Peyer's patch (tissue), 4 donors: ENCODE measurements around a stretch of chr2.

DNA sequence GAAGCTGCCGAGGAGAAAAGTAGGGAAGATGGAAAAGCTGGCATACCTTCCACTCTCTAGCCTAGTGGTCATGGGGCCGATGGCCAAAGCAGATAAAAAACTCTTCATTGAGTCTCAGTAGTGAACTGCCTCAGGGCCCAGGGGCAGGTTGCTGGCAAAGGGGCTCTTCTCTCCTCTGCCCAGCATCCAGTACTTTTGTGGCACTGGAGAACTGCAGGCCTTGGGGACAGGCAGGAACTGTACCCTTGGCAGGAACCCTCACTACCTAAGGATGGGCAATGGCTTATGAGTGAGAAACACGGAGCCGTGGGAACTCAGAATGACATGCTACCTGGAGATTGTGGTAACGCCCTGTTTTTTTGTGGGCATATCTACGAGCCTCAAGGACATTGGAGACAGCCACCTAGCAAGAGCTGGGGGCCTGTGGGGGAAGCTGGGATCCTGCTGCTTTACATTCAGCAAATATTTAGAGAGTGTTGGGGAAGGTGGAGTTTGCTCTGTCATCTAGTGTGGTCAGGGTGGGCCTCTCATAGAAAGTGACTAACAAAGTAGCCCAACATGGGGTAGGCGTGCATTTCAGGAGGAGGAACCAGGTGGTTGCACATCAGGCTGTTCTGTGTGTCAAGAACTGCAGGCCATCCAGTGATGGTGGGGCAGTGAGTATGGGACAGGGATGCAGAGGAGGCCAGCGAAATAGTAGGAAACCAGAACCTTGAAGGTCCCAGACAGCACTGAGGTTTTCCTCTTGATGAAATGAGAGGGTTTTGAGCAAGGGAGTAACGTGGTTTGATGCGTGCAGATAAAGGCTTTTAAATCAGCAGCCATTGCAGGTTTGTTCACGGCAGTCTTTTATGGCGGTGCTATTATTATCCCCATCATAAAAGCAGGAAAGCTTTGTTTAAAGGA is 22.8 kb upstream of the ITGB6 start:
- PRO-cap = no peak
- RAMPAGE, long total RNA, 4 experiments = no peak in any of the 4 experiments

DNA sequence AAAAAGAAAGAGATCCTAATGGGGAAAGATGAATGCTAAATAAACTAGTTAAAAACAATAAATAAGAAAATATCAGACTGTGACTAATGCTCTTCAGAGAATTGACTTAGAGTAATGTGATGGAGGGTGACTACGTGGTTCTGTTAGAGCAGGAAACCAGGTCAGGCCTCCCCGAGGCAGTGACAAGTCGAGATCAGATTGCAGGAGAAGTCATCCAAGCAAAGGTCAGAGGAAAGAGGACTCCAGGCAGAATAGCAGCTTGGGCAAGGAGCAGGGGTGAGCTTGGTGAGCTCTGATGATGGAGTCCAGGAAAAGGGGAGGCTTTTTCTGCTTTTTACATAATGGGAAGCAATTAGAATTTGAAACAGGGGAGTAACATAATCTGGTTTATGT is 27.2 kb upstream of the ITGB6 start:
- PRO-cap = unidirectional peak, plus-strand start at position 228 of the sequence
- RAMPAGE, long total RNA, 4 experiments = no peak in any of the 4 experiments

GRCh38 chr2:160253706-160253999 is 53.6 kb upstream of the ITGB6 start:
- PRO-cap = no peak
- RAMPAGE, long total RNA, 4 experiments = no peak in any of the 4 experiments

DNA sequence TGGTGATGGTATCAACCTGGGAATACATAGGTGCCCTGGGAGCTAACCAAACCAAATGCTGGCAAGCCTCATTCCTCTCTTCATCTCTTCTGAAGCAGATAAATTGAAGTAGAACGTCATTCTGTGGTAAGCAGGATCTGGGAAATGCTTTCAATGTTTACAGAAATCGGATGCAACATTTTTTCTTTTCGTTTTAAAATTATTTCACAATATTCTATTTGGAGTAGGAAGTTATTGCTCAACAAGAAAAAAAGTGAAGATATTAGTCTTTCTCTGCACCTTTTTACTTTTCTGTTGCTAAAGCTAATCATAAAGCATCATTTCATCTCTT is 114.2 kb downstream of the RBMS1 start:
- PRO-cap = unidirectional peak, minus-strand start at position 88 of the sequence
- RAMPAGE, long total RNA, 4 experiments = no peak in any of the 4 experiments

- PRO-cap = no peak
- RAMPAGE, long total RNA, 4 experiments = no peak in any of the 4 experiments
Measured at GRCh38 chr2:160510534-160511006, 17.0 kb upstream of the RBMS1 start.

DNA sequence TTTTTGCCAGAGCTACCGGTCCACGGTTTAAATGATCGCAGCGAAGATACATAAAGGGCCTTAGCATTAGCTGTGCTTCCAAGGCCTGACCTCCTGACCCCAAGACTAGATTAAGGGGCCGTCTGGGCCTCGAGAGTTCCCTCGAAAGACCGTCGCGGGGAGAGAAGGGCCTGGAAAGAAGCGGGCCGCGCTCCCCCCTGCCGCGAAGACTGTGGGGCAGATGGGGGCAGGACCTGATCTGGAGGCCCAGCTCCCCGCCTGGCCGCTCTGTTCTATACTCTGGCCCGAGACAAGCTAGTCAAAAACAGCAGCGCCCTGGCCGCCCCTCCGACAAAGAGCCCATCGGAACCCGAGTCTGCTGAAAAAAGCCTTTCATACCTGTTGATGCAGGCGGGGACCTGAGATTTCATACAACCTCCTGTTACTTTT is 68.7 kb upstream of the PSMD14 start:
- PRO-cap = no peak
- RAMPAGE, long total RNA, 4 experiments = no peak in any of the 4 experiments

DNA sequence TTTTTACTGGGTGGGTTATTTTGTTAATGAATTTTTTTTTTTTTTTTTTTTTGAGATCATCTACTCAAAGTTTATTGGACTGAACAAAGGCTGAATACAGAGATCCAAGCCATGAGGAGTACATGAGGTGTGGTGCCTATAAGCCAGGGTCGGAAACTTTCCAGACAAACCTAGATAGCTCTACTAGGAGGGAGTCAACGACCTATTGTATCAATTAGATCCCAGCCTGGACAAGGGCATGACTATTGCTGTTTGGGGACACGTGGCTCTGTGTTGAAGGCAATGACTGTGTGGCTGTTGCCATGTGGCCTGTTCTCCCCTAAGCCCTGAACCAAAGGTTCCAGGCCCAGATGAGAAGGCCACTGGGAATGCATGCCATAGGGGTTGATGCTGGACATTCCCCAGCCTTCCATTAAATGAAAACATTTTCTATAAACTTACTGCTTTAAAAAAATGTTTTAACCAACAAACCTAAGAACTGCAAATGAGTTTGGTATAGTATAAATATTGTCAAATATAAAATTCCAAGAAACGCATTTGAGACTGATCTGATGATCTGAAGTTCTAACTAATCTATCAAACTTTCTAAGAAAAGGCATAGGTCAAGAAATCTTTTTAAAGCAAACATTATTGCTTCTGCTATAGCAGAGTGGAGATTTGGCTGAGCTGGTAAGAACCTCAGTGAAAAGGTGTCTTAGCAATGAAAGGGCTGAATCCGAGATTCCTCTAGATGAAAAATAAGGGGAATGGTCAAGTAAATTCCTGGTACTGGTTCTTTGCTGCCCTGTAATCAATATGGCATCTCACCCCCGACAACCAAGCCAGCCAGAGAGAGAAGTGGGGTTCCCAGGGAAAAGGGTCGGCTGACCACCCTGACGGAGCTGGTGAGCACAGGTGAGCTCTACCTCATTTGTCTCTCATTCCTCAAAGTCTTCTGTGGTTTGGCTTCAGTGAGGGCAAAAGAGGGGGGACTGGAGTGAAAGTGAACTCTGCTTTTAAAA is 31.5 kb downstream of the PSMD14 start:
- PRO-cap = no peak
- RAMPAGE, long total RNA, 4 experiments = no peak in any of the 4 experiments

- PRO-cap = unidirectional peak, plus-strand start at chr2:162014026
- RAMPAGE, long total RNA, 4 experiments = no peak in any of the 4 experiments
Measured at GRCh38 chr2:162013415-162014133, 60.4 kb downstream of the DPP4 start.

GRCh38 chr2:163681549-163682179 is 54.1 kb downstream of the FIGN start:
- PRO-cap = no peak
- RAMPAGE, long total RNA, 4 experiments = no peak in any of the 4 experiments

- PRO-cap = no peak
- RAMPAGE, long total RNA, 4 experiments = no peak in any of the 4 experiments
Measured at GRCh38 chr2:163727922-163728139, 8.0 kb downstream of the FIGN start.

DNA sequence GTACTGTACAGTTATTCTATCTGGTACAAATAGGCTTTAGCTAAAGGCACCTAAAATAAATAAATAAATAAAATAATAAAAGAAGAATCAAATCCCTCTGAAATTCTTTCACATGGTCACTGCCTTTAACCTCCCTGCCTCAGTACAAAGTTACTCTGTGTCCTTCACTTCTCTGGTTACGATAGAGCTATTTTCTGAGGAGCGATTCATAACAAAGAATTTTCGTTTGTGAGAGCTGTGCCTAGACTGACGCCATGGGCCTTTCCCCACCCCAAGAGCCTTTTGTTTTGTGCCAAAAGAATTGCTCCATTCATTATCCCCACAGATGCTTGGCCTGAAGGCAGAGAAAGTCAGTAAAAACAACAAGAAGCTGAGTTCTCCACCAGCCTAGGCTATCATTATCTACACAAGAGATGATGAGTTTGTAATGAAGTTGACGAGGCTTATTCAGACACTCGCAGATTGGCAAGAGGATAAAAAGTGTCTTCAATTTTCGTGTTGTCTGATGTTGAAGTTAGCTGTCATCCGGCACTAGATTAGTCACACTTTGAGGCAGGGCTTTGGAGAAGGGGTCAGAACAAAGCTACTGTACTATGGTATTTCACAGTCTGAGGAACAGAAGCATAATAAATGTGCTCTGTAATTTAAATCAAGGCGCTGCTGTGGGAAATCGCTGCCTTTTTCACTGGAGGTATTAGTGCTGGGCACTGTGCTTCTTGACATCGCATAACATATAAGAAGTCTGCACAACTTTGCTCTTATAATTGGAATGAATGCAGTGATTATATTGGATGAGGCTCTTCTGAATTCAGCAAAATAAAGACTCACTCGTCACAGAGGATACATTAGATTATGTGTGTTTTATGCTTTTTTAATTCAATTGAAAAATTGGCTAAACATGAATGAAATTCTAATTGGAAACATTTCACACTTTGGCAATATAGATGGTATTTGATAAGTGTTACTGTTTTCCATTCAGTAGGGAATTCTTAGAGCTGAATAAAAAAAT is 278.4 kb upstream of the FIGN start:
- PRO-cap = no peak
- RAMPAGE, long total RNA, 4 experiments = no peak in any of the 4 experiments

- PRO-cap = no peak
- RAMPAGE, long total RNA, 4 experiments = no peak in any of the 4 experiments
Measured at GRCh38 chr2:164567204-164567767, 54.0 kb downstream of the GRB14 start.

DNA sequence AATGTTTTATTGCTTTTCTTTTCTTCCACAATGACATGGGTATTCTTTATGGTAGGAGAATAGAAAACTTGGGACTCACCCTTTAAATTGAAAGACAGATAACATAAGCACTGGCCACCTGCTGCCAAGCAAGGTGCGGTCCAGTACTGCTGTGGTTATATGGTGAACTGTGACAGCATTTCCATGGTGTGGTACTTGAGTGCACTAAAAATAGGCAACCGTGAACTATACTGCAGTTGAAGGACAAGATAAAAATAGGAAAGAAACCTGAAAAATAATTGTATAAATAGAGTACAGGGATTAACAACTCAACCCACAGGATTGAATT is 54.4 kb upstream of the GRB14 start:
- PRO-cap = no peak
- RAMPAGE, long total RNA, 4 experiments = no peak in any of the 4 experiments

DNA sequence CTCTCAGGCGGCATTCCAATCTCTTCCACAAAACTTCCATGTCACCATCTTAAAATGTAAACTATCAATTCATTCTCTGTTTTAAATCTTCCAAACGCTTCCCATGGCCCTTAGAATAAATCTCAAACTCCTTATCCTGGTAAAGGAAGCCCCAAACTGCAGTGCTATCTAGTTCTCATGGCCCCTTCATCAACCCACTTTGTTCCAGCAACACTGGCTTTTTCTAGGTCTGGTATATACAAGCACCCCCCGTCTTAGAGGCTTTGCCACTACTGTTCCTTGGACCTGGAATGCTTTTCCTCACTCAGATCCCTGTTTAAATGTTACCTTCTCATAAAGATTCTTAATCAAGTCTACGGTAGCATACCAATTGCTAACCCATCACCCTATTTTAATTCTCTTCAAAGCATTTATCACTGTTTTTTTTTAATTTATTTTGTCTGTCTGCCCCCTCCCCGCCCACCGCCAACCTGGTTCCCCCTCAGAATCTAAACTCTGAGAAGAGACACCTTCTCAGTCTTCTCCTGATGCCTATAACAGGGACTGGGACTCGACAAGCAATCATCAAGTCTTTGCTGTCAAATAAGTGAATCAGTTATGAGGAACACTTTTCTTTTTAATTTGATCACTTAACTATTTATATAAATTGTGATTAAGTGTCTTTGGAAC is 65.3 kb downstream of the COBLL1 start:
- PRO-cap = no peak
- RAMPAGE, long total RNA, 4 experiments = no peak in any of the 4 experiments

GRCh38 chr2:164817423-164818154 is 24.0 kb downstream of the COBLL1 start:
- PRO-cap = no peak
- RAMPAGE, long total RNA, 4 experiments = no peak in any of the 4 experiments

GRCh38 chr2:165068104-165068379 is 112.7 kb upstream of the SLC38A11 start:
- PRO-cap = no peak
- RAMPAGE, long total RNA, 4 experiments = no peak in any of the 4 experiments

- PRO-cap = no peak
- RAMPAGE, long total RNA, 4 experiments = no peak in any of the 4 experiments
Measured at GRCh38 chr2:165112136-165112628, 91.7 kb downstream of the SCN3A start.

GRCh38 chr2:165956872-165957647 is 3.5 kb upstream of the TTC21B start:
- PRO-cap = no peak
- RAMPAGE, long total RNA, 4 experiments = no peak in any of the 4 experiments

DNA sequence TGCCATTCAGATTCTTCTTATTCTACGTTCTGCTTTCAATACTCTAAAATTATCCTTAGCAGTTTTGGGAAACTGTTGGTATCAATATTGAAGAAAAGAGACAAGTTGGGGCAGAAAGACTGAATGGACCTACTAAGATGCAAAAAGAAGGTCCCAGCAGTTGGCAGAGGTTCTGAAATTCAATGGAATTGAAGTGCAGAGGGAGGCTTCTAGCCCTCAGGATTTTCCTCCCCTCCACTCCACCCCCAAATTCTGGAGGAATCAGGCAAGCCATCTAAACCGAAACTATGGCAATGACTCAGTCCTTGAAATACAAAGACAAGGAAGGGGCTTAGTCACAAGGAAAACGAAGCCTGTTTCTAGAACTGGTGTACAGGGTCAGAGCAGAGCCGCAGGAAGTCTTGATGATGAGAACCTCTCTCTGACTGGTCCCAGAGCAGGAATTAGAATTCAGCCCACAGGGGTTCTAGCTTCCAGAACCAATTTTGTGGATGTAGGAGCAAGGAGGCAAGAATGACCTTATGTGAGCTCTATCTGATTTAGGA is 111.7 kb upstream of the SCN1A start:
- PRO-cap = no peak
- RAMPAGE, long total RNA, 4 experiments = no peak in any of the 4 experiments

GRCh38 chr2:167186863-167187689 is 105.7 kb upstream of the B3GALT1 start:
- PRO-cap = no peak
- RAMPAGE, long total RNA, 4 experiments = no peak in any of the 4 experiments